Mesenchymal stem cell of the bone marrow (primary cell): ENCODE measurements around the gene GDPD5.

DNA sequence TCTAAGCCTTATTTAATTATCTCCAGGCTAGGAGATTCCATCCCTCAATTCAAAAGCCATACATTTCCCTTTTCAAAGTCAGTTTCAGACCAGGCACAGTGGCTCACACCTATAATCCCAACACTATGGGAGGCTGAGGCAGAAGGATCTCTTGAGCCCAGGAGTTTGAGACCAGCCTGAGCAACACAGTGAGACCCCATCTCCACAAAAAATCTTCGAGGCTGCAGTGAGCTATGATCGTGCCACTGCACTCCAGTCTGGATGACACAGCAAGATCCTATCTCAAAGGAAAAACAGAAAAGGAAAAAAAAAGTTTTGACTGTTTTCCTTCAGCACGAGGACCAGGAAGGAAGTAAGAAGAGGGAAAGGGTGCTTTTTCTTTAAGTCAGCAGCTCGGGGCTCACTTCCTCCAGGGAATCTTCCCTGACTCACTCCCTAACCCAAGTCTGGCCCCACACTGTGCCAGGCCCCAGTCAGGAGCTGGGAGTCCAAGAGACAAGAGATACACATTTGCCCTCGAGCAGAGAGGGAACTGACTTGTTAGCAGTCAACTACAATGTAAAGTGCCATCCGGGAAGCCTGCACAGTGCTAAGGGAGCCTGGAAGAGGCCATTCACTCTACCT is 14.3 kb downstream of the ARRB1 start:
- CAGE, long polyA plus RNA: no peak

- CAGE, long polyA plus RNA: no peak
Observed at GRCh38 chr11:75513379-75513883, 12.3 kb downstream of the GDPD5 start.

GRCh38 chr11:75522922-75523758 is 2.6 kb downstream of the GDPD5 start:
- CAGE, long polyA plus RNA: no peak

DNA sequence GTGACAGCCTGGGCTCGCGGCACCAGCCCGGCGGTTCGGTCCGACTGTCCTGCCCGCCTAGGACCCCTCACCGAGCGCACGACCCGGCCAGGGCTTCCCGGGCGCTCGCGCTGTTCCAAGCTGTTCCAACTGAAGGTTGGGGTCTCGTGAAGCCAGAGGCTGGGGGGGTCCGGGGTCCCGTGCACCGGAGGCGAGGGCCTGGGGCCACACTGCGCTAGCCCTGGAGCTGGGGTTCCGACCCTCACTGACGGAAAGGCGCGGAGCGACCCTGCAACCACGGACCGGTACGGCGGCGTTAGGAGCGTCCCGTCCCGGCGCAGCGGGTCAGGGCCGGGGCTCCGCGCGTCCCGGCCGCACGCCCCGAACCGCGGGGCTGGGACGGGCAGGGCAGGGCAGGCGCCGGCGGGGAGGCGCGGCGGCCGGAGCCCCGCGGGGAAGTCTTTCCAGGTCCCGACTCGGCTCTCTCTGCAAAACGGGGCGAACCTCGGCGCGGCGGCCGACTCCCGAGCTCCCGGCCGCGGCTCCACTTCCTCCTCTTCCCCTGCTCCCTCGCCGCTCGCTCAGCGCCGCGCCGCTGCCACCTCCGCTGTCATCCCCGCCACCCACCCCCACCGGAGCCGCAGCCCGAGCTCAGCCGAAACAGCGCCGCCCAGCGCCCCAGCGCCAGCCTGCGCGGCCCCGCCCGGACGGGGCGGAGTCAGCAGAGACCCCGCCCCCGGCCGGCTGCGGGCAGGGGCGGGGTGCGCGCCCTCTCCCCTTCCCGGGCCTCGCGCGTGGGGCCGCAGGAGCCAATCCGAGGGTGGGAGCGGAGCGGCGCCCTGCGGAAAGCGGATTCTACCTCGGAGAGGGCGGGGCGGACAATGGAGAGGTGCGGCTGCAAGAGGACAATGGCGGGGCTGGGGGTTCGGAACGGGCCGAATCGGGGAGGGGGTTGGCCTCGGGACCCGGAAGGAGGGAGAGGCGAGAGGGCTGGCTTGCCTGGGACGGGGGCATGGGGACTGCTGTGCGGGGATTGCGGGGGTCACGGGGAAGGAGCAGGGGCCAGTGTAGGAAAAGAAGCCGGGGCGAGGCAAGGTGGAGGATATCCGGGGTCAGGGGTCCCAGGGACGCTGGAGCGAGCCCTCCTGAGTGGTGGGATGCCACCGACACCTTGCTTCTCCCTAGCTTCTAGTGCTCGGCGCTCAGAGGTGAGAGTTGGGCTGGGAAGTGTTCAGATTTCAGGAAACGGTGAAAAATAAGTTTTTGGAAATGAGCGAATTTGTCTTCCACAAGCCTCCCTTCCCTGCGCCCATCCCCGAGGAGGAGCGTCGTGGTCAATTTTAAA is at the start of gene GDPD5:
Gene GDPD5 (minus strand): TSS at position 636 of the 1,324 bp plus-strand sequence.
- CAGE, long polyA plus RNA: no peak

DNA sequence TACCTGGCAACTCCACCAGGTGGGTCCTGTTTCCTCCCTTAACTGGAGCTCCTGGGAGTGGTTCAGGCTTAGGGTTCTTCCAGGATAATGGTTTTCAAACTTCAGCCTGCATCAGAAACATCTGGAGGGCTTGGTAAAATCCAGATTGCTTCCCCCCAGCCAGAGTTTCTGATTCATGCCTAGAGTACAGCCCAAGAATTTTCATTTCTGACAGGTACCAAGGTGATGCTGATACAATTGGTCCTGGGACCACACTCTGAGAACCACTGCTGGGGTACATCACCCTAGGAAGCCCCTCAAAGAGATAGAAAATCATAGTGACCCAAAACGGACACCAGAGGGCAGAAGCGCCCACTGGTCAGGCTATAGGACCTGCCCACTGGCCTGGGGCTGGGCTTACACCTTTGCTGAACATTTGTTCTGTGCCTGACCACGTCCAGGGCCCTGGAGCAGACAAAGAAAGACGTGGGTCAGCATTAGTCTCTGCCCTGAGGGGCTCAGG is 14.6 kb upstream of the SERPINH1 start:
- CAGE, long polyA plus RNA: no peak

- CAGE, long polyA plus RNA: no peak
Observed at GRCh38 chr11:75576376-75577057, 14.5 kb downstream of the SERPINH1 start.

DNA sequence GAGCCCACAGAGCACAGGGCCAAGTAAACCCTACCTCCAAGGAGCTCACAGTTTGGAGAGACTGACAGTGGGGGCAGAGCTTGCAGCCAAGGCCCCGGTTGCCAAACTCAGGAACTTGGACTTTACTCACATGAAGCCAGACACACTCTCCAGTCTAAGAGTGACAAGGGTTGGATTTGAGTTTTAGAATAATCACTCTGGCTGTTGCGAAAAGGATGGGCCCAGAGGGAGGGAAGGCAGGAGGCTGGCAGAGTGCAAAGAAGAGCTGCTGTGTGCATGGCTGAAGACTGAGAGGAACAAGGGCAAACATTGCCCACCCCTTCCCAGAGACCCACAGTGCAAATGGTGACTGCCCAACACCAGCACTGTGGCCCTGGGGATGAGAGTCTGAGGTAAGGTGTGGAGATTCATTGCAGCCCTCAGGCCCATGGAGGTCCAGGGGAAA is 19.2 kb upstream of the UVRAG start:
- CAGE, long polyA plus RNA: no peak

DNA sequence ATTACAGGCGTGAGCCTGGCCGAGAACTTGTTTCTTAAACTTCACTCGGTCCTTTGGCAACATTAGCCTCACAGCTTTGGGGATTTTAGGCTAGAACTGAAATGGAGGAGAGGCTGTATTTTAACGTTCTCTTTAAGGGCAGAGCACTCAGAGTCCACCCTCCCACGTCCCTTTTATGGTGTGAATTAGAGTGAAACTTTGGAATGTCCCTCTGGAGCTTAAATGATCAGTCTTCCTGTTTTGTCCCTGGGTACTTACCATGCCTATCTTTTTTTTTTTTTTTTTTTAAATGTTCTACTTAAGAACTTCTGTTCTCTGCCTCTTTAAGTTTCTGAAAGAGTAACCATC is 11.4 kb downstream of the UVRAG start:
- CAGE, long polyA plus RNA: no peak

GRCh38 chr11:75961278-75961906 is 146.4 kb downstream of the UVRAG start:
- CAGE, long polyA plus RNA: no peak

- CAGE, long polyA plus RNA: no peak
Observed at GRCh38 chr11:76149232-76149669, 57.1 kb downstream of the WNT11 start.

DNA sequence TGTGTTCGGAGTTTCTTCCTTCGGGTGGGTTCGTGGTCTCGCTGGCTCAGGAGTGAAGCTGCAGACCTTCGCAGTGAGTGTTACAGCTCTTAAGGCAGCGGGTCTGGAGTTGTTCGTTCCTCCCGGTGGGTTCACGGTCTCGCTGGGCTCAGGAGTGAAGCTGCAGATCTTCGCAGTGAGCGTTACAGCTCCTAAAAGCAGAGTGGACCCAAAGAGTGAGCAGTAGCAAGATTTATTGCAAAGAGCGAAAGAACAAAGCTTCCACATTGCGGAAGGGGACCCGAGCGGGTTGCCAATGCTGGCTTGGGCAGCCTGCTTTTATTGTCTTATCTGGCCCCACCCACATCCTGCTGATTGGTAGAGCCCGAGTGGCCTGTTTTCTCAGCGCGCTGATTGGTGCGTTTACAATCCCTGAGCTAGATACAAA is 62.5 kb downstream of the LRRC32 start:
- CAGE, long polyA plus RNA: no peak

DNA sequence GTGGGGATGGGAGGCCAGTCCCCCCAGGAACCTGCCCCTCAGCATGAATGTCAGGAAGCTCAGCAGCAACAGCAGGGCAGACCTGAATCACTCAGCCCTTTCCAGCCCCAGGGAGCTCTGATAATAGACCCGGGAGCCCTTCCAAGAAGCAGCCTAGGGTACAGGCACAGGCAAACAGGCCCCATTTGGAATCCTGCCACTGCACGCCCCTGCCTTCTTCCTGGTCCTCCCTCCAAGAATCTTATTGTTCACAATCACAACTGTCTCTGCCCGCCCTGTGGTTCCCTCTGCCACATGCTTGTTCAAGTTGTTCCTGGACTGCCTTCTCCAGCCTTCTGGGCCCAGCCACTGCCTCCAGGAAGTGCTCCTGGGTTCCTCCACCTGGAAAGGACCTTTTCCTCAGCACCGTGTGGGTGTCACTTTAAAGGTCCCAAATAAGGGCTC is 54.6 kb downstream of the LRRC32 start:
- CAGE, long polyA plus RNA: no peak

GRCh38 chr11:76656787-76657099 is 13.8 kb downstream of the LRRC32 start:
- CAGE, long polyA plus RNA: no peak

DNA sequence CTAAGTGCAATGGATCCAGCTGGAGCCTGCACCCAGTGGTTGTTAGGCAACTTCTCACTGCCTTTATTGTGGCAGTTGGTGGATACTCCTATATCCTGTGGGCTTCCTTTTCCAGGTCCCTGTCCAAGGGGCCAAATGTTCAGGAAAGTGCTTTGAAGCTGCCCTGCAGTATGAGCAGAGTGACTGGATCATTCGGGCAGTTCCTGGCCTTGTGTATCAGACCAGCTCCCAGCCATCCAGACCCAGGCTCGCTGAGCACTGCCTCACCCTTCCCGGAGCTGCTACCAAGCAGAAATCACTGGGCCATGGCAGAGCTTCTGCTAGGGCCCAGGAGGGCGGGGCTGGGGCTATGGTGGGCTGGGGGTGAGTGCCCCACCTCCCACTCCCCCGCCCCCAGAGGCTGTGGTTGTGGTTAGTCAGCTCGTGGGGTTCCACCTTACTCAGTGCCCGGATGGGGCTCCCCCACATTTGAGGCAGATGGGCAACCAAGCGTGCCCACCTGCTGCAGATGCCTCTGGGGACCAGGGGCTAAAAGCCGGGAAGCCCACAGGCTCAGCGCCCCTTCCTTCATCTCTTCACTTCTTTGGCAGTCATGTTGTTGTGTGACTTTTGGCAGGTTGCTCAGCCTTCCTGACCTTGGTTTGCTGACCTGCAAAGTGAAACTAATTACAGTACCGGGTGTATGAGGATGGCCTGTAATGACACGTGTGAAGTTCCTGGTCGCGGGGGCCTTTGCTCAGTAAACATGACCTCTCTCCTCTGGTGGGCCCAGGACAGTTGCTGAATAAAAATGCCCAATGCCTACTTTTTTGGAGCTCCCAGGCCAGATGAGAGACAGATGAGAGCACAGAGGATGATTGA is 2.1 kb upstream of the LRRC32 start:
- CAGE, long polyA plus RNA: no peak

- CAGE, long polyA plus RNA: no peak
Observed at GRCh38 chr11:76757933-76758446, 25.2 kb upstream of the TSKU start.

DNA sequence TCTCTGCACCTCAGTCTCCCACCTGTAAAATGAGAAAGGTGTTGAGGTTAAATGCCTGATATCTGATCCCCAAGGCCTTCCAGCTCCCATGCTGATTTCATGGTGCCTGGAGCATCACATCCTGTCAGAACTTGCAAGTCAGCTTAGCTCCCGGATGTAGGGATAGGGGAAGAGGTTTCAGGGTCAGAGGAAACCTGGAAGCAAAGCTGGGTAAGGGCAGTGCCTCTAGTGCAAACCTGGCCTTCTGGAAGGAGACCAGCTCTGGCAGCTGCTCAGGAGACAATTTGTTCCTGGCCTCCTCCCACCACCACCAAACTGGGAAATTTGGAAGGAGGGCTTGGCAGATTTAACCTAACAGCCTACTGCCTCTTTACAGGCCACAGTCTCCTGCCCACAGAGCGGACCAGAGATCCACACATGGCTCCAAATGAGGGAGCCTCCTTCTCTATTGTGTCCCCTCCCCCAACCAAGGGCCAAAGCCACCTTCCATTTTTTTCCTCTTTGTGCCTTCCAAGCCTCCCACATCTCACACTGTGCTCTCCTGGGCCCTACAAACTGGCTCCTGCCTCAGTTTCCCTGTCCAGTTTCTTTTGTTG is 9.2 kb upstream of the TSKU start:
- CAGE, long polyA plus RNA: no peak

GRCh38 chr11:76792371-76792817 is 9.2 kb downstream of the TSKU start:
- CAGE, long polyA plus RNA: no peak

DNA sequence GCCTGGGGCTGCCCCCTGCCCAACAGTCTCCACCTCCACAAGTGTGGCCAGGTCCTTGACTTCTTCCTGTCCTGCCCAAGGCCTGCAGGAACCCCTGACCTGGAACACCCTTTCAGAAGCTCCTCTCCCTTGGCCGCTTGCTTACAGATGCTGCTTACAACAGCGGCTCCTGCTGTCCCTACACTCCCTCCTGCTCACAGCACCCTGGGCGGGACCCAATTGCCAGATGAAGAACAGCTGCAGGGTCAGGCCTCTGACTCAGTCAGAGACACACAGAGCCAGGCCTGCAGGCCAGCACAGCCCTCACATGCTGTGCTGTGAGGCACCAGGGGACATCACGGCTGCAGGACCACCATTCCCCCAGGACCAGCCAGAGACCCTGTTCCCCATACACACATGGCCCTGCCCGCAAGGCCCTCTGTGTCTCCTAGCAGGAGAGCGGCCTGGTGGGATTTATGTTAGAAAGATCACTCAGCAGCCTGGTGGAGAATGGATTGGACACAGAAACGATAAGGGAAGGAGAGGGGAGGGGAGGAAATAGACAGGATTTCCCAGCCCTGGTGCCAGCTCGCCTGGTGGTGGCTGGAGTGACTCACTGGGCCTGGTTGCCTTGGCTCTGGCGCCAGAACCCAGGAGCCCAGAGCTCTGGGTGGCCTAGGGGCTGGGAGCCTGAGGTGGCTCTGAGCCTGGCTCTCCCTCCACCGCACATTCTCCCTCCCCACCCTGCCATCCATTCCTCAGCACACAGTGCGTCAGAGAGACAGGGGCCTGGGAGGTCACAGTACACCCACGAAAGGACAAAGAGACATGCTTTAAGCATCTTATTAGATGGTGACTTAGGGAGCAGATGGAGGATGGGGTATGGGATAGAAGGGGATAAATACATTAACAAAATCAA is 6.7 kb downstream of the CAPN5 start:
- CAGE, long polyA plus RNA: no peak

- CAGE, long polyA plus RNA: no peak
Observed at GRCh38 chr11:77174920-77175539, 47.0 kb downstream of the MYO7A start.

GRCh38 chr11:77411645-77412319 is 62.1 kb downstream of the PAK1 start:
- CAGE, long polyA plus RNA: no peak